Metastatic Lung Carcinoma in the Adrenal Gland (tissue), 1 donor: ENCODE results near the genes CCDC171, CNTLN and RRAGA.

DNA sequence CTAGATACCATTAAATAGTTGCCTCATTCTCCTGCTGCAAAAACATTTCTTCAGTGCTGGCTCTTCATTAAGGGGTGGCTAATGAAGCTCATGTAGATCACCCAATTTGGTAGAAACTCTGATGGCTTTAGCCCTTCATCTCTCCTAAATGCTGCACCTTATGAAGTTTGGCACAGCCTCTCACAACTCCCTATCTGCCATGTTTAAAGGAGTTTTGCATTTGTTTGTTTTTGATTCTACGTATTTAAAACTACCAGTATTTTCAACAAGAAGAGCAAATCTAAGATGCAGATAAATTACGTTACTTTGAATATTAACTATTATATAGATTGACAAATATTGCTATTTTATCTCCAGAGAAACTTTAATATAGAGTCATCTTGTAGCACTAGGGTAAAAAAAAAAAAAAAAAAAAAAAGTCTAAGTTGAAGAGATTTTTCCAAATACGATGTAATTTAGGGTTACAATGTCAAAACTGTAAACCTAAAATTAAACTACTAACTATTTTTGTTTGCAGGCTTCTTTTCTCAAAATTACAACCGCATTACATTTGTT is 94.9 kb downstream of the NFIB start:
- PRO-cap, result no peak

DNA sequence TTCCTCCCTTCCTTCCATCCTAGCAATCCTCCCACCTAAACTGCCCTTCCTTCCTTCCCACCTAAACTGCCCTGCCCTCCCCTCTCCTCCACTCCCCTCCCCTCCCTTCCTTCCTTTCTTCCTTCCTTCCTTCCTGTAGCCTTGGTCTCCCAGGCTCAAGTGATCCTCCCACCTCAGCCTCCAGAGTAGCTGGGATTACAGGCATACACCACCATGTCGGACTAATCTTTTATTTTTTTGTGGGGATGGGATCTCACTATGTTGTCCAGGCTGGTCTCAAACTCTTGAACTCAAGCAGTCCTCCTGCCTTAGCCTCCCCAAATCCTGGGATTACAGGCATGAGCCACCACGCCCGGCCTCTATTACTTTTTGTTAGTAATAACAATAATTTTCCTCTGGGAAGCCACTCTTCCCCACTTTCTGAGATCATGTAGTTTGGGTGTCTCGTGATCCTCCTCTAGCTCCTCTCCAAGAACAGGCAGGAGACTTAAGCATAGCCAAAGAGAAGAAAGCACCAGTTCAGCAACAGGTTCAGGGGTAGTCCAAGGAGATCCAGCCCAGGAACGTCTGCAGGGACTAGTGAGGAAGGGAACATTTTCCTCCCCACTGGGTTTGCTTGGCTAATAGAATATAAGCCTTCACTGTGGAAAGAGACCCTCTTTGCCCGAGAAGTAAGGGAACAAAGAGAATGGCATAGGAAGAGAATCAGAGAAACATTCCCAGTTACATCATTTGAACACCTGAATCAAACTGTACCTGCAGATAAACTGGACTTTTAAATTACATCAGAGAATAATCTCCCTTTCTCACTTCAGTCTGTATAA is 65.5 kb downstream of the NFIB start:
- PRO-cap, result no peak

DNA sequence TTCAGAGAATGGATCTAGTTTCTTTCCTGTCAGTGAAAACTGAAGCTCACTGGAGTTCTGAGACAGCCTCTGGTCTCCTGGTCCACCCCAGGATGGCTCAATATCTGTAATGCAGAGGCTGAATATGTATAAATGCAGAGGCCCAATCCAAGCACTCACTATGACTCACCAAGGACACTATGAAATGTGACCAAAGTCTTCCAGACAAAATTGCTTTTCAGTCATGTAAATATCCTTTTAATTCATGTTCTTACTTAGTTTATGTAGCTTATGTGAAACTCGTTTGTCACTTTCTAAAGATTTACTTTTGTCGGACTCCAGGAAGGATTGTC is 53.8 kb downstream of the NFIB start:
- PRO-cap, result no peak

- PRO-cap, result no peak
Measured at GRCh38 chr9:14306951-14307747, 6.8 kb downstream of the NFIB start.

DNA sequence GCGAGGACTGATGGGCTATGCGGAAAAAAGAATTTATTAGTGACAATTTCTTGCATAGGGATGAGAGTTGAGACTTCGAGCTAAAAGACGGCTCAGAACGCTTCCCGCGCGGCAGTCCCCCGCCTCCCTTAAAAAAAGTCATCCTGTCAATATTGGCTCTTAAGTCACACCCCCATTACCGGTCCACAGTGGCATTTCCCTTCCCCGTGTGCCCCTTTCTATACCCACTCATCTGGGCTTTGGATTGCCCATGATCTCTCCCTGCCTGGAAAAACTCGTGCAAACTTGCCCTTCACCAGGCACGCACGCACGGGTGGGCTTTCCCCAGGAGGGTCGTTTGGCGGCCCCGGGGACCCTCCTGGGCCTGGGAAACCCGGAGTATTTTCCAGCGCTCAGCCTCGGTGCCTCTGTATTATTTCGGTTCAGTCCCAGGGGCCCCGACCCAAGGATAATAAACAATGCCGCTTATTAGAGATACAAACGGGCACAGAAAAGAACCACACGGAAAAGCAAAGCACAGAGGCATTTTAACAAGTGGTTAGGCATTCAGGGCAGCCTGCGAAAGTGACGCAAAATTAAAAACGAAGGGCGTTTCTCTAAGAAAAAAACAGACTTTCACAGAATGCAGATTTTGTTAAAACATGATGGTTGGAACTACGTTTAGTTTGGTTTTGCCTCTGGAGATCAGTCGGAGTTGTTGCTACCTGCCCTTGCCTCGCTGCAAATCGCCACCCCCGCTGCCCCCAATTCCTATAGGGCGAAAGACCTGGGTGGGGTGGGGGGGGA is 36.0 kb upstream of the NFIB start:
- PRO-cap, result no peak

GRCh38 chr9:15310318-15310908 is 3.4 kb upstream of the TTC39B start:
- PRO-cap, result no peak

- PRO-cap, result no peak
Measured at GRCh38 chr9:15482190-15482768, 28.5 kb downstream of the PSIP1 start.

GRCh38 chr9:15486788-15487129 is 24.0 kb downstream of the PSIP1 start:
- PRO-cap, result no peak

DNA sequence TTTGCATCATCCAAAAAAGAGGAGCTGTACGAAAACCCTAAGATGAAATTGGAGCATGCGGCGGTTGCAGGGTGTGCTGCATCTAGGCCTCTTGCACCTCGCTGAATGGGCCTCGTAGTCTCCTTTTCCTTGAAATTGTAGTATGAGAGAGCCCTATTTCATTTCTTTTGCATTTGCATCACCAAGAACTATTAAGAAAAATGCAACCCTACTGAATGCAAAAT is 586 bp upstream of the PSIP1 start:
- PRO-cap, result no peak

DNA sequence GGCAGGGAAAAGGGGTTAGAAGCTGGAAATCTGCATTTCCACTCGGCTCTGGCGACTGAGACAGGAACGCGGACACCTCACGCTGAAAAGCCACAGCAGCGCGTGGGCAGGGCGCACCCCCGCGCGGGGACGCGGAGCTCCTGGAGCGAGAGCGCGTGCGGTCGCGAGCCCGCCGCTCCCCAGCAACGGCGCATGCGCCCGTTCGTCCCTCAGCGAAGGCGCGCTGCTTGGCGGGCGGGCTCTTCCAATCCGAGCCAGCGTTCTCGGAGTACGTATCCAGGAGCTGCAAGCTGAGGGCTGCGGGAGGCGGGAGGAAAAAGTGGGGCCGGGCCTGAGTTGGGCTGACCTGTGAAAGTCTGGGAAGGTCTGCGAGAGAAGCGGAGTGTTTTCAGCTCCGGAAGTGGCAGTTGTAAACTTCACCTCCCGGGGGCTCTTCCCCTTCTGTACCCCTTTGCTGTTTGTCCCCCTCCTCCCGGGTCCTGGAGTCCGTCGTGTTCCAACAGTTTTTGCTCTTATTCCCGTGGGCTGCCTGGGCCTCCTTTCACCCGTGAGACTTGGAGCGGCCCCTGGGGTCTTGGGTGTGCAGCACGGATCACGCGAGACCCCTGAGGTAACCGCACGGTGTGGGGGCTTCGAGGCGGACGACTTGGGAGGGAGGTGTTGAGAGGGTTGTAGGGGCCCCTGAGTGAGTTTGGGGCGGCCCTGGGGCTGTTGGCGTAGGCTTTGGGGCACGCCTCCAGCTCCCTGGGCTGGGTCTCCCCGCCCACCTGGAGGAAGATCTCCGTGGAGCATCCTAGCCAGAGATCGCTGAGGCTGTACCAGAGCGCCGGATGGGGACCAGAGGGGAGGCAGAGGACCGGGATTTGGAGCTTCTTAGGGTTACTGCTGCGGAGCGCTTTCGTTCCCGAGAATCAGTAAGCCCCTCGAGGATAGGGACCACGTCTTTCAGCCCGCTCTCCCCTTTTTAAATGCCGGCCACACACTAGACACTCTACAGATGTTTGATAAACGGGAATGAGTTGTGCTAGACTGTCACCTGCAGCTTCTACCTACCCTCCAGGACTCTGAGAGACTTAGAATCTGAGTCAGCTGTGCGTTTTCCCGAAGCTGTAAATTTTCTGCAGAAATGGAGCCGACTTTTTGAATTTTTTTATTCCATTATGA is at the start of gene CCDC171:
Gene CCDC171, plus strand, starts transcription at position 351 of the 1,164 bp plus-strand sequence.
- PRO-cap, result bidirectional peak, plus-strand start at position 351 of the sequence, minus-strand start at position 184 of the sequence; bidirectional peak, plus-strand start at position 821 of the sequence, minus-strand start at position 693 of the sequence

GRCh38 chr9:16267203-16267822 is 603.2 kb downstream of the BNC2 start:
- PRO-cap, result no peak

DNA sequence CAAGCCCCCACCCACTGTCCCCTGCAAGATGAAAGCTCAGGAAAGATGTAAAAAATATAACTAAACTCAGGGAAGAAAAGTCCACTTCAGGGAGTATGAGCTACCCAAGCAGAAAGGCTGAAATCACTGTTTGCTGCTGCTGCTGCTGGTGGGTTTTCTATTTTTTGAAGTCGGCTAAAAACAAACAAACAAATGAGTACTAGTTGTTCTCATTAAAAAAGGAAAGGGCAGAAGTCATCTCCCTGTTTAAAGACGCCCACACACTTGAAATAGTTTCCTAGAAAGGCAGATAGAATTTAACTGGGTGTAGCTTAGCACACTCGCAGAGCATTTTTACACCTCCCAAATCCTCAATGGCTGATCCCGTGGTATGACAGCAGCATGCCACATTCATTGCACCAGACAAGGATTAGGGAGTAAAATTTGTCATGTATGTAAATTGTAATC is 602.6 kb downstream of the BNC2 start:
- PRO-cap, result no peak

DNA sequence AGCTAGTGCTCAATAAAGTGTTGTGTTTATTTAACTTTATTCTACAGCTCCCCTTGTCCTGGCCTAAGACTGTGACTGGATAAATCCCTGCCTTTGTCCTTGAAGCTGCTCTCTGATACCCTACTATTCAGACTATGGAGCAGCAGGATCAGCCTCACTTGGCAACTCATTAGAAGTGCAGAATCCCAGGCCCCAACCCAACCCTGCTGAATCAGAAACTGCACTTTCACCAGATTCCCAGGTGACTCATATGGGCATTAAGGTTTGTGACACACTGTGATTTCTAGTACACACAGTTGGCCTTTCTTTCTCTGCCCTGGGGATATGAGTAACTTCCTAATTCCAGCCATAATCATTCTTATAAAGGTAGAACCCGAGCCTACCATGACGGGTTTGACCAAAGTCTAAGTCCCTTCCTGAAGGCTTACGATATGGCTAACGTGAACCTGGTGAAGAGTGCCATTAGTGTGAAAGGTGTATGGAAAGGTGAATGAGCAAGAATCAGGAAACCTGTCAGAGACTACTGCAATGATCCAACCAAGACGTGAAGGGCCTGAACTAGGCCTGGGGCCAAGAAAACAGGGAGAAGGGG is 533.1 kb downstream of the BNC2 start:
- PRO-cap, result no peak

- PRO-cap, result no peak
Measured at GRCh38 chr9:16385919-16386507, 484.5 kb downstream of the BNC2 start.

DNA sequence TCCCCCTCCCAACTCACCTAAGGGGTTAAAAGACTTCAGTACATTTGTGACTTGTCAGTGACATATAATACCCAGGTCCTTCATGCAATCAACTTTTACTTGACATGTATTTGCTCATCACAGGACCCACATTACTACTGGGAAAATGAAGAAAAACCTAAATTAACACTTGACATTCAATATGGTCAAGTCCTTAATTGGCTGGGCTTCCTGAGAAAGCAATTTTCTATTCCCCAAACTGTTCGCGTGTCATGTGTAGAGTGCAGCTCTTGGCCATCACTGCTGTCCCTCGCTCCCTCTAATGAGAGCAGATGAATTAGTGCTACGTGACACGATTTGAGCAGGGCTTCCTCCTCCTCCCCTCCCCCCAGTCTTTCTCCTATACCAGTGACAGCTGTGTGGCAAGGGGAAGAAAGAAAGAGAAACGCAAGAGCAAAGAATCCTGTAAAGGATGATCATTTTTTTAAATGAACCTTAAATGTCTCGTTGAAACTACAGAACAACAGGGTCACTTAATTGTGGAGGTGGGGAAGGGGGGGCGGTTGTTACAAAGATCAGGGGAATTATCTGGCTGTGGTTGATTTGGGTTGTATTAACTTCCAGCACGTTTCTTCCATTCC is 159.6 kb downstream of the BNC2 start:
- PRO-cap, result no peak

GRCh38 chr9:16871297-16871561 is 759 bp upstream of the BNC2 start:
- PRO-cap, result no peak

DNA sequence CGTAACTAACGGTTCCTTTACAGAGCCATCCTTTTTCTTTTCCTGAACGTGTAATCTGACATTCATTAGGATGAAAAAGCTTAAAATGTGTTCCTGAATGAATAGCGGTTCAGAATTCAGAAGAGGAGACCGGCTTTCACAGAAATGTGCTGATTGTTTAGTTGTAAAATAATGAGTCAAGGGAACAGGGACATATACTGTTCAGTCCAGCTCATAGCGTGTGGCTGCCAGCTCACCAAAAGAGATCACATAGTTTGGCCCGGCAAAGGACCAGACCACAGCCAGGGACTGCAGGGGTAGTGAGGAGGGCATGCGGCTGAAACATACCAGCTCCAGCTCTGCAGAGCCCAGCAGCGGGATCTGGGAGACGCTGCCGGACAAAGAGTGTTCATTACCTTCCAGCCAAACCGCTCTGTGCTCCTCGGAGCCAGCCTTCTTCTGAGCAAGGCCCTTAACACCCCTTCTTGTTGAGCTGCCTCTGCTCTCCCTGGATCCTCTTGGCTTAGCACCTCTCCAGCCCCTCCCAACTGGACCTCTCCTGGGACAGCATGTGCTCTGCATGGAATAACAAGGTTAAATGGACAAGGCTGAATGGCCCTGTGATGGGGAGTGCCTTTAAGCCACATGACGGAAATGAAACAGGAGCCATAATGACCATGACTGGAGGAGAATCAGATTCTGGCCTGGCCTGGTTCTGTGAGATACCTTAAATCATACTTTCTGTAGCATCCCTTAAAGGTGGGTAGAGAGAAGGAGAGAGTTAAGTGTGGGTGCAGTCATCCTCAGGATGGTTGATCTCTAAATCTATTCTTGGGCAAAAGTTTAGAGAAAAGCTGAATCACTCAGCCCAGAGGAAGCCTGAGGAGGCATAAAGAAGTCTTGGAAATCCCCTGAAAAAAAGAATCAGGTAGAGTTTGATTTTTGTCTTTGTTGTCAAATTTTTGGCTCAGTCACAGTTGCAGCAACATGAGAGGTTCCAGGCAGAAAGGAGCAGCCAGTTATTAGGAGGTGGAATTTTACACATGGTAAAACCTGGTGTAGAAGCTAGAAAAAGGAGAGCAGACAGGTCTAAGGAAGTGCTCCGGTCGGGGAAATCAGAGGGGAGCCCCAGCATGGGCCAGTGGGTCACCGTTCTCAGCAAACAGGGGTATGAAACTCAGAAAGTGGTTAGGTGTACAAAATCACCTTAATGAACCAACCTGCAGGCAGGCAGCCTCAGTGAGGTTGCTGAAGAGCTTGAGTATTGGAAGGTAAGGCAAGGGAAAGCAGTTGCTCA is 116.5 kb upstream of the CNTLN start:
- PRO-cap, result no peak

- PRO-cap, result no peak
Measured at GRCh38 chr9:17134748-17135875, at the start of gene CNTLN. CNTLN (plus strand) TSS chr9:17135040.

- PRO-cap, result no peak
Measured at GRCh38 chr9:19019878-19020175, 13.2 kb downstream of the SAXO1 start.

GRCh38 chr9:19049170-19050251 is at the start of gene RRAGA:
RRAGA (plus strand) TSS chr9:19049427.
- PRO-cap, result bidirectional peak, plus-strand start at chr9:19049418, minus-strand start at chr9:19049339